Subcutaneous preadipocyte (primary cell): ENCODE data around the gene PDCD4.

DNA sequence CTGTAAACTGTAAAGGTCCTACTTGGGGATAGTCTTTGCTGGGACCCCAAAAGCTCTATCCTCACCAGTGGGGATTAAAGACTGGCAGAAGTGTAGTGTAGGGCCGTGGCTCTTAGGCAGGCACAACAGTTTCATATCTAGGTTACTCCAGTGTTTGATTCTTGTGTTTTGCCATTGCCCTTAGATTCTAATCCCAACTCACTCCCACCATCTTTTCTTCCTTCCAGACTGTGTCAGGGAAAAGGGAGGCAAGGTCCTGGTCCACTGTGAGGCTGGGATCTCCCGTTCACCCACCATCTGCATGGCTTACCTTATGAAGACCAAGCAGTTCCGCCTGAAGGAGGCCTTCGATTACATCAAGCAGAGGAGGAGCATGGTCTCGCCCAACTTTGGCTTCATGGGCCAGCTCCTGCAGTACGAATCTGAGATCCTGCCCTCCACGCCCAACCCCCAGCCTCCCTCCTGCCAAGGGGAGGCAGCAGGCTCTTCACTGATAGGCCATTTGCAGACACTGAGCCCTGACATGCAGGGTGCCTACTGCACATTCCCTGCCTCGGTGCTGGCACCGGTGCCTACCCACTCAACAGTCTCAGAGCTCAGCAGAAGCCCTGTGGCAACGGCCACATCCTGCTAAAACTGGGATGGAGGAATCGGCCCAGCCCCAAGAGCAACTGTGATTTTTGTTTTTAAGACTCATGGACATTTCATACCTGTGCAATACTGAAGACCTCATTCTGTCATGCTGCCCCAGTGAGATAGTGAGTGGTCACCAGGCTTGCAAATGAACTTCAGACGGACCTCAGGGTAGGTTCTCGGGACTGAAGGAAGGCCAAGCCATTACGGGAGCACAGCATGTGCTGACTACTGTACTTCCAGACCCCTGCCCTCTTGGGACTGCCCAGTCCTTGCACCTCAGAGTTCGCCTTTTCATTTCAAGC, 12.4 kb downstream of the DUSP5 start:
- CAGE, long polyA plus RNA = no peak

DNA sequence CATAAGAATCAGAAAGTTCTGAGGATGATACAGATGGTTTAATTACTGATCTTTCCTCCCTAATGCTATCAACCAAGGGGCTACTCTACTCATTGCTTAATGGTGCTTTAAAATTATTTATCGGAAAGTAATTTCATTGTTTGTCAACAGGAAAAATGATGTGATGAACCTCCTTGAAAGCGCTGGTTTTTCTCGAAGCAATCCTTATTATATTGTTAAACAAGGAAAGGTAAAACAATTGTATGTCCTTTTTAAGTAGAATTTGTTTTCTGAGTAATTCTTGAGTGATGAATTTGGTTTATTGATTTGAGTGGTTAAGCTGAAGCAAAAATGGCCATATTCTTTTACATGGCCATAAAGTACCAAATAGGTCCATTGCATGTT, 11.0 kb downstream of the SMC3 start:
- CAGE, long polyA plus RNA = no peak

DNA sequence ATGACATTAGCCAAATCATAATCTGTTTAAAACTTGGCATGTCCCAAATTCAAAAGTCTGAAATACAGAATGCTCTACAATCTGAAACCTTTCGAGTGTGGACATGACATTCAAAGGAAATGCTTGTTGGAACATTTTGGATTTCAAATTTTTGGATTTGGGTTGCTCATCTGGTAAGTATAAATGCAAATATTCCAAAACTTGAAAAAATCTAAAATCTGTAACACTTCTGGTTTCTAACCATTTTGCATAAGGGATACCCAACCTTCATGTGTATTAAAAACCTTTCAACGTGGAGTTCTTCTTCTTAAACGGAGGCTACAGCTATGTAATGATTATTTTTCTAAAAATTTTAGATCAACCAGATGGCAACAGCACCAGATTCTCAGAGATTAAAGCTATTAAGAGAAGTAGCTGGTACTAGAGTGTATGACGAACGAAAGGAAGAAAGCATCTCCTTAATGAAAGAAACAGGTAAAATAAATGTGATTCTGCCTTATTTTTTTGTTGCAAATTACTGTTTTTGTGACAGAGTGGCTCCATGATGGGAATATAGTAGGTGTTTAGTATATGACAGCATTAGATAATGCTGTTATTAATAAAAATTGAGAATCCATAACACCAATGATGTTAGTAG, 13.2 kb downstream of the SMC3 start:
- CAGE, long polyA plus RNA = no peak

- CAGE, long polyA plus RNA = no peak
Observed at GRCh38 chr10:110664846-110665595, 20.9 kb downstream of the RBM20 start.

- CAGE, long polyA plus RNA = no peak
Observed at GRCh38 chr10:110679629-110680212, 35.6 kb downstream of the RBM20 start.

- CAGE, long polyA plus RNA = no peak
Observed at GRCh38 chr10:110793243-110793948, 78.3 kb upstream of the PDCD4 start.

- CAGE, long polyA plus RNA = no peak
Observed at GRCh38 chr10:110808561-110808982, 63.2 kb upstream of the PDCD4 start.

DNA sequence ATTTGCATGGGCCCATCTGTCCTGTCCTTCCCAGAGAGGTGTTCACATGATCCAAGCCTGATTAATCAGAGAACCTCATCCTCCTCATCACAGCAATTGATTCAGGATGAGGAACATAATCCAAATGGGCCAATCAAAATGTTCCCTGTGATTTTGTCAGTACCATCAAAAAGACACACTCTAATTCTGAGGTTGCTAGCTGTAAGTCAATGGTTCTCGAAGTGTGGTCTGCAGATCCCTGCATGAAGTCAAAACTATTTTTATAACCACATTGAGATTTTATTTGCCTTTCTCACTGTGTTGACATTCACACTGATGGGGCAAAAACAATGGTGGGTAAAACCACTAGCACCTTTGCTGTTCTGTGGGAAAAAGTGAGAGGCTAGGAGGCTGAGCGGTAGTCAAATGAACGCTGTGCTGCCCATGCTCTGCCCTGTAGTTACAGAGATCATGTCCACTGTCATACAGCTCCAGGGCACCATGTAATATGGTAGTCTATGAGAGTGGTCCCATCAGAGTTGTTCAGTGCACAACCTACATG, 21.7 kb upstream of the PDCD4 start:
- CAGE, long polyA plus RNA = no peak

GRCh38 chr10:110864425-110865236, 7.1 kb upstream of the PDCD4 start:
- CAGE, long polyA plus RNA = no peak

- CAGE, long polyA plus RNA = no peak
Observed at GRCh38 chr10:110866142-110866360, 5.7 kb upstream of the PDCD4 start.

DNA sequence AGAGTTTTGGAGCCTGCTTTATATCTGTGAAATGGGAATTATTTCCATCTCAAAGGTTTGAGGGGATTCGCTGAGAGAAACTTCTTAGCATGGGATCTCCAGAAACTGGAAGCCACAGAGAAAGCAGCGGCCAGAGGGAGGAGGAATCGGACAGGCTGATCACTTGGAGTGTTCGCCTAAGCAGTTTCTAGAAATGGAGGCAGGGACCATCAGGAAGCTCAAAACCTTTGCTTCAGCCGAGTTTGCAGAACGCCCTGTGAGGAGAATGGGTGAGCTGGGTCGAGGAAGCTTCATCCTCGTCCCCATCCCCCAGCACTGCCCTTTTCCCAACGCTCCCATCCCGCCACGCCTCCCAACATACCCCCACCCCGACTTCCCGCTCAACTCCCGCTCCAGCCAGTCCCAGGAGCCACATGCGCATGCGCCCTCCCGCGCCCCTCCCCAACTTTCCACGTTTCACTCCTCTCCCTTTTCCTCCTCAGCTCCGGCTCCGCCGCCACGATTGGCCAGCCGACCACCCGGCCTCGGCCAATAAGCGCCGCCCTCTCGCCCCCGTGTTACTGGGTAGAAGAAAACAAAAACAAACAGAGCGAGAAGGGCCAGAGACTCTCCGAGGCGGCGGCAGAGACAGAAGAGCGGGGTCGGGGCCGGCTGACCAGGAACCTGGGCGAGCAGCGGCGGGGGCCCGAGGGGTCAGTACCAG, at the start of gene PDCD4:
Gene PDCD4, plus strand, starts transcription at position 602 of the 703 bp plus-strand sequence.
- CAGE, long polyA plus RNA = no peak

DNA sequence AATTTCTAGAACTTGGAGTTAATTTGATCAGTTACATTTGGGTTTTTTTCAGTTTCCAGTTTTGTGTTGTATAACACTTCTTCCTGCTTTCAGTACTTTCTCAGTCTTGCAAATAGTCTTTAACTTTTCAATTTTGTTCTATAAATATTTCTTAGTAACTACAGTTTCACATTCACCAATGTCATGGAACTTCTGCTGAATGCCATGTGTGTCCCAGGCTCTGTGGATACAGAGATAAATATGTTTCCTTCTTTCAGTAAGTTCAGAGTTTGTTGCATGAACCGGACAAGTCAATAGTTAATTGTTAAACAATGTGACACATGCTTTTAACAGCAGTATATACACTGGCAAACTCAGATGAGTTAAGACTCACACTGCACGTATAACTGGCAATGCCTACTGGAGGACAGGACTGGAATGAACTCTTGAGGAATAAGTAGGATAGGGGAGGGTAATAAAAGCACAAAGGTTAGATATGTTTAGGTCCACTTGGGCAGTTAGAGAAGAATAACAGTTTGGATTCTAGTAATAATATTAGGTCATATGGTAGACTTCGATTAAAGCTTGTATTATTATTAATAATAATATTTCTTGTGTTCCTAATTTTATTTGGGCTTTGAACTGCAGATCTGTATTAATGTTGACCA, 4.7 kb downstream of the SHOC2 start:
- CAGE, long polyA plus RNA = no peak

DNA sequence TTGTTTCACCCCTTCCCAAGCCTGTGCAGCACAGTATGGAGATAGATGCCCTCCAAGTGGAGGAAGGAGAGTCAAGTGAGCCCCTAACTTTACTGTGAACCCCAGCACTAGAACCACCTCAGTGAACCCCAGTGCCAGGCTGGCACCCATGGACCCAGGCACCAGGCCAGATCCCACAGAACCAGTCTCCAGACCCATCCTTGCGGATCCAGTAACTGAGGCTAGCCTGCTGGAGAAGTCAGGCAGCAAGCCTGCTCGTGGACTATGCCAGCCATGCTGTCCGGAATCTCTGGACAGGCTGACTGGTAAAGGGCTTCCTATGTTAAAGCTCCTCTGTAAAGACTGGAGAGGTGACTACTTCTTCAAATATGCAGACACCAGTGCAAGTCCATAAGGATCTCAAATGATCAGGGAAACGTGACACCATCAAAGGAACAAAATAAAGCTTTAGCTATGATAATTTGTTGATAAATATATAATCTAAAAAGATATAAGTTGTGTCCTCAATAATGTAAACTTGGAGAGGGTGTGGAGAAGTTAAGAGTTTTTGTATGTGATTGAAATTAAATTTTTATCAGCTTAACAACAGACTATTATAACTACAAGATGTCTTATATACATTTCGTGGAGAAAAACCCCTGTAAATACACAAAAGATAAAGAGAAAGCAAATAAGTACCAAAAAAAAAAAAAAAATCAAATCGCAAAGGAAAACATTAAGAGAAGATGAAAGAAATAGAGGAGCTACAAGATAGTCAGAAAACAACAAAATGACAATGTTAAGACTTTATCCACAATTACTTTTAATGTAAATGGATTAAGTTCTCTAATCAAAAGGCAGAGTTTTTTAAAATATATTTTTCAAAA, 27.9 kb downstream of the SHOC2 start:
- CAGE, long polyA plus RNA = no peak

- CAGE, long polyA plus RNA = no peak
Observed at GRCh38 chr10:112183229-112183450, 425 bp downstream of the GPAM start.

GRCh38 chr10:112266032-112266313, 17.2 kb upstream of the TECTB start:
- CAGE, long polyA plus RNA = no peak

- CAGE, long polyA plus RNA = no peak
Observed at GRCh38 chr10:112364914-112365563, 8.9 kb upstream of the ACSL5 start.

GRCh38 chr10:112429062-112429582, 17.6 kb downstream of the ZDHHC6 start:
- CAGE, long polyA plus RNA = no peak

DNA sequence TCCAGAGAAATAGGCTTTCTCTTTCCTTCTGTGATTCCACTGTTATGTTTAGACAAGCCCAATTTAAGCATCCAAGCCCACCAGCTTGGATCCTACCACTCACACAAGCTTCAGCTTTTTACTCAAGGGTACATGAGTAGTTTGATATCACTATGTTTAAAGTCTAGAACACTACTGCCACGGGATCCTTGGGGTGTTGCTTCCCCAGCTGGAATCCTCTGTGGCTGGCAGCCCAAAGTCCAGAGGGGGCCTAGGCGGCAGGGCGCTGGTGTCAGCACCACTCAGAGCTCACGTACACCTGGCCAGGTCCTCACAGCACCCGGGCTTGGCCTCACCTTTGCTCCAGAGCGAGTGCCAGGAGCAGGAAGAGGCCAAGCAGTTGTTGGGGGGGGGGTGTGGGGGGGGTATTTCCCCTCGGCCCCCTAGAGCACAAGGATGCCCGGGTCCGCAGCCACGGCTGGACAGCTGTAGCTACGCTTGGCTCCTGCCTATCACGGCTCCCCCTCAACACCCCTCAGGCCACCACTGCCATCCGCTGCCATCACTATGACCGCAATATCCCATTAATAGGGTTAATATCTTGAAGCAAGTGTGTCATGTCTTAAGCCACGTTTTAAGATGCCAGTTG, 17.0 kb downstream of the ZDHHC6 start:
- CAGE, long polyA plus RNA = no peak

GRCh38 chr10:112460777-112461499, 13.9 kb downstream of the VTI1A start:
- CAGE, long polyA plus RNA = no peak

DNA sequence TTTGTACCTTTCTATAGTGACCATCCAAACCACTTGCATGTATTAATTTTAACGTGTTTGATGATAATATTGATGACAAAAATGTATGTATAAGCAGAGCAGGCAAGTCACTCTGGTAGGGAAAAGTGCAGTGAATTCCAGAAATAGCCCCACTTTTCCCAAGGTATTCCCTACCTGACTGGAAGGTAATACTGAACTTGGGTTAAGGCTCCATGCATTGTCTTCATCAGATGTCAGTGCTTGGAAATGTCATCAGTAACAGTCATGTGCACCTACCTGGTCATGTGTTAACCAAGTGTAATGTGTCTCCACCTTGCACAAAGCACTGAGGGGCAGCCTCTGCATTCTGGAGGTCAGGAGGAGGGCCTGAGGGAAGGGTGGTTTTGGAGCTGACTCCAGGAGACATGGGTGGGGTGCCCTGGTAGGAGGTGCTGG, 242.1 kb downstream of the VTI1A start:
- CAGE, long polyA plus RNA = no peak